Adrenal gland (tissue), 7 donors: ENCODE data around the genes C1QL1 and NMT1.

GRCh38 chr17:44093397-44093894, 22.9 kb downstream of the G6PC3 start:
- PRO-cap, 3 experiments: no peak in any of the 3 experiments
- RAMPAGE, long total RNA, 4 experiments: no peak in any of the 4 experiments
- RRBS: no CpG with 5 or more reads among the region's 15 CpGs

DNA sequence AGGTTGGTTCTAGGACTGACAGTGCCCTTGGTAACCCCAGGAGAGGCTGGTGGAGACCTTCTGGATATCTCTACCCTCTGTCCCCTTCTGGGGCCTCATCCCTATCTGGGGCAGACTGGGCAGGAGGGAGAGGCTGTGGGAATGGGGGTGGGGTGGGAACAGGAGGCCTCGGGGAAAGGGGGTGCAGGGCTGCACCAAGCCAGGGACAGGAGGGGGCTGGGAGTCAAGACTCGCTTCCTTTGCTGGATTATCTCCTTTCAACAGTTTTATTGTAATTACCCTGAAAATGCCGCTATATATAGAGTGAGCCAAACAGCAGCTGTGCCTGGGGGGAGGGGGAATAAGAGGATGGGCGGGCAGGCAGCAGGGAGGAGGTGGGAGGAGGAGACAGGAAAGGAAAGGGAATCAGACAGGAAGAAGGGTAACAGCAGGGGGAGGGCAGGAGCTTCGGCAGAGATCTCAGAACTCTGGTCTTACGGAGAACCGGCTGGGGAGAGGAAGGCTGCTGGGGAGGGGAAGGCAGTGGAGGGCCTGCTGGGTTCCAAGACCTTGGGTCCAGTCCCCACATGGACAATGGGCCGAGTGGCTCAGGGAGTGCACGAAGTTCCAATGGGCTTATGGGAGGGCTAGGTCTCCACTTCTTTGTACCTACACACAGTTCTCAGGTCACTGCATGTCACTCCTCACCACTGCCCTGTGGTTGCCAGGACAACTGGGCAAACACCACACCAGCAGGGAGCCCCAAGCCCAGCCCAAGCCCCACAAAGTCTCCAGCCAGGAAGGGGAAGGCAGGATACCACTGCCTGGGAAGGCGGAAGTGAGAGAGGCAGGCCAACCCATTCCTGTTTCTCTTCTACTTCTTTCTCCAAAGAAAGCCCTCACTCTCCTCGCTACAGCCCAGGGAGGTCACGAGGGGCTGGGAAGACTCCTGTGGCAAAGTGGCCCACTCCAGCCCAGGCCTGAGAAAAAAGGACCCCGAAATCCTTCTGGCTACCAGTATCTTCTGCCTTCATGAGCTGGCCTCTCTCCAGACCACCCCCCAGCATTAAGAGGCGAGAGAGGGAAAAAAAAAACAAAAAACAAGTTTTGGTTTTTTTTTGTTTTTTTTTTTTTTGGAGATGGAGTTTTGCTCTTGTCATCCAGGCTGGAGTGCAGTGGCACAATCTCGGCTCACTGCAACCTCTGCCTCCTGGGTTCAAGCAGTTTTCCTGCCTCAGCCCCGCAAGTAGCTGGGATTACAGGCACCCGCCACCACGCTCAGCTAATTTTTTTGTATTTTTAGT, 25.3 kb downstream of the G6PC3 start:
- PRO-cap, 3 experiments: peak in 3 of 3 experiments; most common plus-strand start position 424 of the sequence (in 3); most common minus-strand start position 262 of the sequence (in 1)
- RAMPAGE, long total RNA, 4 experiments: no peak in any of the 4 experiments
- RRBS: no CpG with 5 or more reads among the region's 18 CpGs

GRCh38 chr17:44190913-44191361, 4.2 kb downstream of the TMUB2 start:
- PRO-cap, 3 experiments: no peak in any of the 3 experiments
- RAMPAGE, long total RNA, 4 experiments: no peak in any of the 4 experiments
- RRBS: no CpG with 5 or more reads among the region's 6 CpGs

- PRO-cap, 3 experiments: no peak in any of the 3 experiments
- RAMPAGE, long total RNA, 4 experiments: no peak in any of the 4 experiments
- RRBS: no CpG with 5 or more reads among the region's 1 CpG
These were observed 5.8 kb downstream of the UBTF start for GRCh38 chr17:44213791-44213980.

GRCh38 chr17:44216068-44216838, 3.2 kb downstream of the UBTF start:
- PRO-cap, 3 experiments: no peak in any of the 3 experiments
- RAMPAGE, long total RNA, 4 experiments: no peak in any of the 4 experiments
- RRBS: no CpG with 5 or more reads among the region's 9 CpGs

- PRO-cap, 3 experiments: peak in 3 of 3 experiments; most common plus-strand start chr17:44220652 (in 1); most common minus-strand start chr17:44221024 (in 2)
- RAMPAGE, long total RNA, 4 experiments: start-site peak on the minus strand in 3 of 4 experiments, at chr17:44220843-44220915 at its widest, 311 to 564 reads per replicate
- RRBS: under 1% methylated on average over 24 of the region's 75 CpGs
These were observed 1.2 kb upstream of the UBTF start for GRCh38 chr17:44220548-44221176.

DNA sequence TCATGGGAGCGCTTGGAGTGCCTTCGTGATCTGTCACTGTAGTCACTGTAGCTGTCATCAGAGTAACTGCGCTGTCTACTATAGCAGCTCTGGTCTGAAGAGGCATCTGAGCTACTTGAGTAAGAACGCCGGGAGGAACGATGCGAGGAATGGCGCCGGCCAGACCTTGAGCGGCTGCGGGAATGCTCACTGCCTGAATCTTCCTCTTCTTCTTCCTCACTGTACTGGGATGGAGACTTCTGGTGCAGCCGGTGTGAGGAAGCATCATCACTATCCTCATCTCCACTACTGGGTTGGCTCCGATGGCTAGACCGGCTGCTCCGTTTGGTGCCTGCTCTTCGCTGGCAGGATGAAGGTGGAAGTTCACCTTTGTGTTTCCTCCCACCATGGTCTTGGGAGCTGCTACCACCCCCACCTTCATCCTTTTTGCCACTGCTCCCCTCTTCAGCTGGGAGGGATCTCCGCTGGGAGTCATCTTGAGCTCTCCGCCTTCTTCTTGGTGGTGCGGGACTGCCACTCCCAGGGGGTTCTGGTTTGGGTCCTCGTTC, 10.0 kb upstream of the ITGA2B start:
- PRO-cap, 3 experiments: no peak in any of the 3 experiments
- RAMPAGE, long total RNA, 4 experiments: no peak in any of the 4 experiments
- RRBS: 96% methylated on average over 3 of the region's 20 CpGs

DNA sequence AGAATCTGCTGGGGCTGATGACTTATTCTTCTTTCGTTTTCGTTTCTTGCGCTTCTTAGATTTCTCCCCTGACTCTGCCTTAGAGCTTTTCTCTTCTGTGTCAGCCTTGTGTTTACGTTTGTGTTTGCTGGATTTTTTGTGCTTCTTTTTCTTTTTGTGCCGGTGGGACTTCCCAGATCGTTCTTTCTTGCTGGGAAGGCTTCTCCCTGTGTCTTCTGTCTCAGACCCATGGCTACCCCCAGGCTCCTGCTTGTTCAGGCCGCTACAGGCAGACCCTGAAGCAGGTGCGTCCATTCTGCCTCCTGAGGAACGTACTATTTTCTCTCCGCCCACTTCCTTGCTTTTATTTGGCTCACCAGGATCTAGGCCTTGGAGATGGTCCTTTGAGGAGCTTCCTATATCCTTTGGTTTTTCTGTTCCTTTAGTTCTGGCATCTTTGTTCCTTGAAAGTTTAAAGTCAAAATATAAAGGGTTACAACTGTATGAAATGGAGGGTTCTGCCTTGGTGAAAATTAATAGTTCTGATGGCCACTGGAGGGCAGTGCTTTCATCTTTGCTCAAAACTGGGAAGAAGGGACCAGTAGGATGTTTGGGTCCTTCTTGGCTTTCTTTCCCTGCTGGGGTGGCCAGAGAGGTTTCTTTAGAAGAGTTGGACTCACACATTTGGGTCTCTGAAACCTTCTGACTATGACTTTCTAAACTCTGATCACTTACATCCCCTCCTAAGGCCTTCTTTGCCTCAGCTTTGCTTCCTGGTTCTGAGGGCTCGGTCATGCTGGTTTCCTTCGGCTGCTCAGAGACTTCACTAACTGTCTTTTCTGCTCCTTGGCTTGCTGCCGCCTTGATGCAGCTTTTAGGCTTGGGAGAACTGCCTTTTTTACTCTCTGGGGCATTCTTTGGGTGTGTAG, 10.7 kb upstream of the ITGA2B start:
- PRO-cap, 3 experiments: no peak in any of the 3 experiments
- RAMPAGE, long total RNA, 4 experiments: no peak in any of the 4 experiments
- RRBS: no CpG with 5 or more reads among the region's 13 CpGs

GRCh38 chr17:44502561-44502902, 674 bp downstream of the GPATCH8 start:
- PRO-cap, 3 experiments: peak in 1 of 3 experiments; most common plus-strand start chr17:44502658 (in 1)
- RAMPAGE, long total RNA, 4 experiments: no peak in any of the 4 experiments
- RRBS: no CpG with 5 or more reads among the region's 10 CpGs

- PRO-cap, 3 experiments: no peak in any of the 3 experiments
- RAMPAGE, long total RNA, 4 experiments: no peak in any of the 4 experiments
- RRBS: no CpG with 5 or more reads among the region's 15 CpGs
These were observed 35.3 kb downstream of the ADAM11 start for GRCh38 chr17:44793895-44794739.

- PRO-cap, 3 experiments: no peak in any of the 3 experiments
- RAMPAGE, long total RNA, 4 experiments: no peak in any of the 4 experiments
- RRBS: no CpG with 5 or more reads among the region's 9 CpGs
These were observed 11.5 kb downstream of the HIGD1B start for GRCh38 chr17:44858973-44859850.

DNA sequence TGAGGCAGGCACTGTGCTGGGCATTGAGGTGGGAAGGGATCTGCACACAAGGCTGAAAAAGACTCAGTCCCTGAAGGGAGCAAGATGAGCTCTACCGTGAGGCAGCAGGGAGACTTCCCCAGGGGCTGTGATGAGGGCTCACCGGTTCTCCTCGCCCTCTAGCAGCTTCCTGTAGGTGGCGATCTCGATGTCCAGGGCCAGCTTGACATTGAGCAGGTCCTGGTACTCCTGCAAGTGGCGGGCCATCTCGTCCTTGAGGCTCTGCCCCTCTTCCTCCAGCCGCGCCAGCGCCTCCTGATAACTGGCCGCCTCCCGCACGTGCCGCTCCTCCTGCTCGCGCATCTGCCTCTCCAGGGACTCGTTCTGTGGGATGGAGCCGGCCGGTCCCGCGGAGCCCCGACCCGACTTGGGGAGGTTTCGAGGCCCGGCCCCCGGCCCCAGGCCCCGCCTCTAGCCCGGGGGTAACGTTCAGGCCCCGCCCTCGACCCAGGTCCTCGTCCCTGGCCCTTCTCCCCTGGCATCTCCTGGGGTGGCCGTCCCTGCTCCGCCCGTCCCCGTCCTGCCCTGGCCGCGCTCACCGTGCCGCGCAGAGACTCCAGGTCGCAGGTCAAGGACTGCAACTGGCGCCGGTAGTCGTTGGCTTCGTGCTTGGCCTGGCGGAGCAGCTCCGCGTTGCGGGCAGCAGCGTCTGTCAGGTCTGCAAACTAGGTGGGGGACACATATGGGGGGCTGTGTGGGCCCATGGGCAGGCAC, 4.0 kb downstream of the GFAP start:
- PRO-cap, 3 experiments: no peak in any of the 3 experiments
- RAMPAGE, long total RNA, 4 experiments: start-site peak on the minus strand in 4 of 4 experiments, centred at positions 395 to 578 of the sequence, 5 to 20 reads per replicate
- RRBS: 1% methylated on average over 7 of the region's 51 CpGs

DNA sequence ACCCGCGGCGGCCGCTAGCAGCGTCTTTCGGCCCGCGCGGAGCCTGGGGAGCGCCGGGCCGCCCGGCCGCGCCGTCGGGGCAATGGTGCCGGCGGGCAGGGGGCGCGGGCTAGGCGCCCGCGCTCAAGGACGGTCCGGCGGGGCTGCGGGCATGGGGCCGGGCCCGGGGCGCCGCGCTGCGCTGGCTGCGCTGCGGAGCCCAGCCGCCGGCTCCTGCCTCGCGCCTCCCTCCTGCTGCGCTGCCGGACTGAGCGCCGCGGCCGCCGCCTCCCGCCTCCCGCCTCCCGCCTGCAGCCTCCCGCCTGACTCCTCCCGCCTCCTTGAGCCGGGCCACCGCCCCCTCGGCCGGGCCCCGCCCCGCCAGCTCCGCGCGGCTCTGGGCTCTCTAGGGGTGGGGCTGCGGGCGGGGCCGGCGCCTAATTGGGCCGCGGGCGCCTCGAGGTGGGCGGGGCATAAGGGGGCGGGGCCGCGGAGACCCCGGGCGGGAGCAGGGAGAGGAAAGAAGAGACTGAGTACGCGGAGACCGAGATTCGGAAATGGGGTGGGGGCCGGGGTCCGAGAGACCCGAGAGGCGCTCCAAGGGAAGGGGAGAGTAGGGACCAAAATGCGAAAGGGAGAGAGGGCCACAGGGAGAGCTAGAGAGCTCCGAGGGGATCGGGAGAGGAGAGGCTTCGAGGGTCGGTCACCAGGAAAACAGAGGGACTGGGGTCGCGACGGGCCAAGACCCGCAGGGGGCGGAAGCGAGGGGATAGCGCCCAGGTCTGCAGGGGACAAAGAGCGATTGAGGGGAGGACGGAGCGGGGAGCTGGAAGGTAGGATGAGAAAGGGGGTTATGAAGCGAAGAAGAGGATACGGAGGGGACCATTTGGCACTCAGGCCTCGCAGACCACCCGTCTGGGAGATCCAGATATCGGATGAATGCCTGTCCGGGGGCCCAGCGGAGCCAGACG, at the start of gene C1QL1:
Gene C1QL1, minus strand, starts transcription at position 249 of the 950 bp plus-strand sequence.
- PRO-cap, 3 experiments: peak in 3 of 3 experiments; most common plus-strand start position 471 of the sequence (in 2); most common minus-strand start position 290 of the sequence (in 2)
- RAMPAGE, long total RNA, 4 experiments: no peak in any of the 4 experiments
- RRBS: 4% methylated on average over 66 of the region's 106 CpGs

- PRO-cap, 3 experiments: peak in 1 of 3 experiments; most common minus-strand start chr17:44988261 (in 1)
- RAMPAGE, long total RNA, 4 experiments: no peak in any of the 4 experiments
- RRBS: no CpG with 5 or more reads among the region's 28 CpGs
These were observed 20.2 kb upstream of the C1QL1 start for GRCh38 chr17:44988131-44988790.

DNA sequence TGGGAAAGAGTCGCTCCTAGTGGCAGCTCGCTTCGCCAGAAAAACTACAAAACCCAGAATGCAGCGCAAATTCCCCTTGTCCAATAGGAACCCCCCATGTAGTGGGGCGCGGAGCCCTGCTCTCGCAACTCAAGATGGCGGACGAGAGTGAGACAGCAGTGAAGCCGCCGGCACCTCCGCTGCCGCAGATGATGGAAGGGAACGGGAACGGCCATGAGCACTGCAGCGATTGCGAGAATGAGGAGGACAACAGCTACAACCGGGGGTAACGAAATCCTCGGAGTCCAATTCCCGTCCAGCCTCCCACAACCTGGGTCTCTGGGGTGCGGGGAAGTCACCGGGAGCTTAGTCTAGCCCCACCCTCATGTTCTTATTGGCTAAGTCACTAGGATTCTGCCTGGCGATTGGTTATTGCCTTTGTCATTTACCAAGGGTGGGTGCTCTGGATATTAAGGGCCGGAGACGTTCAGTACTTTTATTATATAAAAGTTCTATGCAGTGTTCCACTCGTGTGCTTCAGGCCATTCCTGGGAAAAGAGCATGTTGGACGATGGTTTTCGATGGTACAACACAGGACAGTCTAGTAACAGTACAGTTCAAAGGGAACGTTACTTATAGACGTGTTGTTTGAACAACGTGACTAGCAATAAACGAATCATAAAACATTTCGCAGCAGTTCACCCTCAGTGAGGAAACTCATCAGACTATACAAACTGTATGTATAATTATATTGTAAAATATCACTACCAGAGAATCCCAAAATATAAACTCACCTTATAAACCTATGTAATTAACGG, at the start of gene NMT1:
Gene NMT1, plus strand, starts transcription at position 122 of the 797 bp plus-strand sequence.
- PRO-cap, 3 experiments: peak in 3 of 3 experiments; most common plus-strand start position 127 of the sequence (in 3); most common minus-strand start position 352 of the sequence (in 2)
- RAMPAGE, long total RNA, 4 experiments: start-site peak on the plus strand in 4 of 4 experiments, centred at positions 126 to 131 of the sequence, 179 to 1,126 reads per replicate
- RRBS: 2% methylated on average over 13 of the region's 35 CpGs

GRCh38 chr17:45073572-45074236, 12.6 kb downstream of the NMT1 start:
- PRO-cap, 3 experiments: no peak in any of the 3 experiments
- RAMPAGE, long total RNA, 4 experiments: no peak in any of the 4 experiments
- RRBS: no CpG with 5 or more reads among the region's 5 CpGs

GRCh38 chr17:45127778-45128503, 4.4 kb downstream of the PLCD3 start:
- PRO-cap, 3 experiments: peak in 1 of 3 experiments; most common plus-strand start chr17:45127918 (in 1)
- RAMPAGE, long total RNA, 4 experiments: no peak in any of the 4 experiments
- RRBS: no CpG with 5 or more reads among the region's 16 CpGs

DNA sequence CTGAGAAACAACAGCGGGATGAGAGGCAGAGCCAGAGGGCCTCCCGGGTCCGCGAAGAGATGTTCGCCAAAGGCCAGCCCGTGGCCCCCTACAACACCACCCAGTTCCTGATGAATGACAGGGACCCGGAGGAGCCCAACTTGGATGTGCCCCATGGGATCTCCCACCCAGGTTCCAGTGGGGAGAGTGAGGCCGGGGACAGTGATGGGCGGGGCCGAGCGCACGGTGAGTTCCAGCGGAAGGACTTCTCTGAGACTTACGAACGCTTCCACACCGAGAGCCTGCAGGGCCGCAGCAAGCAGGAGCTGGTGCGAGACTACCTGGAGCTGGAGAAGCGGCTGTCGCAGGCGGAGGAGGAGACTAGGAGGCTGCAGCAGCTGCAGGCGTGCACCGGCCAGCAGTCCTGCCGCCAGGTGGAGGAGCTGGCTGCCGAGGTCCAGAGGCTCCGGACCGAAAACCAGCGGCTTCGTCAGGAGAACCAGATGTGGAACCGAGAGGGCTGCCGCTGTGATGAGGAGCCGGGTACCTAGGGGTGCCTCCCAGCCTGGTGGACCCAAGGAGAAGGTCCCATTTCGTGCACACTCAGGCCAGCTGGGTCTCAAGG, 7.7 kb downstream of the HEXIM2 start:
- PRO-cap, 3 experiments: no peak in any of the 3 experiments
- RAMPAGE, long total RNA, 4 experiments: no peak in any of the 4 experiments
- RRBS: 94% methylated on average over 17 of the region's 33 CpGs

- PRO-cap, 3 experiments: peak in 1 of 3 experiments; most common minus-strand start chr17:45247097 (in 1)
- RAMPAGE, long total RNA, 4 experiments: start-site peak on the plus strand in 1 of 4 experiments, at chr17:45246887-45247011 at its widest, 10 reads per replicate
- RRBS: no CpG with 5 or more reads among the region's 25 CpGs
These were observed 15.0 kb downstream of the SPATA32 start for GRCh38 chr17:45246836-45247300.

GRCh38 chr17:45256119-45257038, 5.5 kb downstream of the SPATA32 start:
- PRO-cap, 3 experiments: no peak in any of the 3 experiments
- RAMPAGE, long total RNA, 4 experiments: no peak in any of the 4 experiments
- RRBS: no CpG with 5 or more reads among the region's 17 CpGs